Renal cortical epithelial cell (primary cell): ENCODE measurements around a stretch of chr7.

DNA sequence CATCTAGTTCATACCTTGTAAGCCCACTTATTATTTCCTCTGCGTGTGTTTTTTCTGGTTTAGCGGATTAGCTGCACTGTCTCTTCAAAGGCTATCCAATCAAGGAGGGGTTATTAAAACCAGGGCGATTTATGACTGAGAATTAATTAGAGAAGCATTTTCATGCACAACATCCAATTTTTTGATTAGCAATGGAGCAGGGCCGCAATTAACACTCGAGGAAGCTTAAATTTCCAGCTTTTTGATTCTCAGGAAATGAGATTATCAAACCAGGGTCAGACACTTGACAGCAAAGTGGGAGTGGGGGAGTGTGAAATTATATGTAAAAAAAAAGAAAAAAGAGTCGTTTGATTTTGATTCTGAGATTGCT, 249.0 kb downstream of the EXOC4 start:
- RRBS, result no CpG with 5 or more reads among the region's 6 CpGs

- RRBS, result no CpG with 5 or more reads among the region's 2 CpGs
These were observed 412.0 kb upstream of the LRGUK start for GRCh38 chr7:133715013-133715643.

DNA sequence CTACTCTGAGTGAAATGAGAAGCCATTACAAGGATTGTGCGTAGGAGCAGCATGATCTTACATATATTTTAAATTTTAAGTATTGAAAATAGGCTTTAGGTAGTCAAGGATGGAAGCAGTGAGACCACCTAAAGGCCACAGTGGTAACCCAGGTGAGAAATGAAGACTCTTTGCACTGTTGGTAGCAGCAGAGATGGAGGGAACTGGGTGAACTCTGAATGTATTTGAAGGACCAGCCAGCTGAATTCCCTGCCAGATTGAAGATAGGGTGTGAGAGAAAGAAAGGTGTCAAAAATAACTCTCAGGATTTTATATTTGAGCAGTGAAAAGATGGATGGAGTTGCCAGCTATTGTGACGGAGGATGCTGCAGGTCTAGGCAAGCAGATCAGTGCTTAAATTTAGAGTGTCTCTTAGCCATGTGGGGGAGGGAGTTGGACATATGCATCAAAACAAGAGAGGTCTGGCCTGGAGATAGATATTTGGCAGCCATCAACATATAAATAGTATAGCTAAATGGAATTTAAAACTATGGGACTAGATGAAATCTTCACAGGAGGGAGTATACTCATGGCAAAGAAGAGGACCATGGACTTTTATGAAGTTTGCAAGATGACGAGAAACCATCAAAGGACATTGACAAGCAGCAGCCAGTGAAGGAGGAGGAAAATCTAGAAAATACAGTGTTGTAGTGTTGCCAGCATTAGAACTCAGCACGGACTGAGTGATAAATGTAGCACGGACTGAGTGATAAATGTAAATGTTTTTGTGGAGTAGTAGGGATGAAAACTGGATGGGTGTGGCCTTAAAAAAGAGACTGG, 223.7 kb upstream of the LRGUK start:
- RRBS, result no CpG with 5 or more reads among the region's 5 CpGs

DNA sequence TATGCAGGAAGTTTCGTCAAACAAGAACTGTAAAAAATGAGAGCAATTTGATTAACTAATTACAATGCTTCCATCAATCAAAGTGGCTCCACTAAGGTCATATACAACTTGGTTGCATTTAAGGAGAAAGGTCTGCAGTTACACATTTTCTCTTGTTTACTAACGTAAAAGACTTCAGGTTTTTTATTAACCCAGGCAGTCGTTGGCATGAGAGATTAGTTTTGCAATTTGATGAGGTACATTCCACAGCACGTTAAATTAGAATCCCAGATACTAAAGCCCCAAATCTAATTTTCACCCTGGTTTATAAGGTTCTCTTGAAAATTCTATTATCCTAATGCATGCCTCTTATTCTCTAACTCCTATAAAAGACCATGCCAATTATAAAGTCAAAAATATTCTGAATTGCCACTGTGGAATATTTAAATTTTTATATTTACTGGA, 37.9 kb downstream of the SLC35B4 start:
- RRBS, result no CpG with 5 or more reads among the region's 4 CpGs

GRCh38 chr7:134353293-134353879, 36.7 kb upstream of the SLC35B4 start:
- RRBS, result no CpG with 5 or more reads among the region's 8 CpGs

- RRBS, result no CpG with 5 or more reads among the region's 17 CpGs
These were observed 27.2 kb downstream of the AKR1B1 start for GRCh38 chr7:134431642-134432236.

- RRBS, result no CpG with 5 or more reads among the region's 2 CpGs
These were observed 10.1 kb upstream of the AKR1B10 start for GRCh38 chr7:134517224-134517684.

DNA sequence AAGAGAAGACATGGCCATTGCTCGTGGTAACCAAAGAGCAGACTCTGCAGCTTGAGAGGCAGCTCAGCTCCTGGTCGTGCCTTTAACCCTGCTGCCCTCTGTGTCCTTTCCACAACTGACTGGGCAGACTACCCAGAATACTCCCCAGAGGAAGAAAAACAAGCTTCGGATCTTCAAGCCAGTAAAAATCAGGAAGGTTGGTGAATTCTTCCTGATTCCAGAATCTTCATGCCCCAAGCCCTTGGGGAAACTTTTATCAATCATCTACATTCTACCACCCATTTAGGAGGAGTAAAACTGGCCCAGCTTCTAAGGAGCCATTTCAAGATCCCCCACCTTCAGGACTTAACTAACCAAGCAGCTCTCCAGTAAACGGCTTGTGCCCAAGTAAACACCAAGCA, 5.3 kb downstream of the AKR1B15 start:
- RRBS, result no CpG with 5 or more reads among the region's 4 CpGs

GRCh38 chr7:134636031-134636574, 10.6 kb upstream of the BPGM start:
- RRBS, result no CpG with 5 or more reads among the region's 3 CpGs

GRCh38 chr7:134691920-134692506, 45.4 kb downstream of the BPGM start:
- RRBS, result no CpG with 5 or more reads among the region's 7 CpGs

GRCh38 chr7:134720024-134720428, 59.4 kb upstream of the CALD1 start:
- RRBS, result no CpG with 5 or more reads among the region's 4 CpGs

GRCh38 chr7:134836501-134837121, 57.2 kb downstream of the CALD1 start:
- RRBS, result no CpG with 5 or more reads among the region's 6 CpGs

DNA sequence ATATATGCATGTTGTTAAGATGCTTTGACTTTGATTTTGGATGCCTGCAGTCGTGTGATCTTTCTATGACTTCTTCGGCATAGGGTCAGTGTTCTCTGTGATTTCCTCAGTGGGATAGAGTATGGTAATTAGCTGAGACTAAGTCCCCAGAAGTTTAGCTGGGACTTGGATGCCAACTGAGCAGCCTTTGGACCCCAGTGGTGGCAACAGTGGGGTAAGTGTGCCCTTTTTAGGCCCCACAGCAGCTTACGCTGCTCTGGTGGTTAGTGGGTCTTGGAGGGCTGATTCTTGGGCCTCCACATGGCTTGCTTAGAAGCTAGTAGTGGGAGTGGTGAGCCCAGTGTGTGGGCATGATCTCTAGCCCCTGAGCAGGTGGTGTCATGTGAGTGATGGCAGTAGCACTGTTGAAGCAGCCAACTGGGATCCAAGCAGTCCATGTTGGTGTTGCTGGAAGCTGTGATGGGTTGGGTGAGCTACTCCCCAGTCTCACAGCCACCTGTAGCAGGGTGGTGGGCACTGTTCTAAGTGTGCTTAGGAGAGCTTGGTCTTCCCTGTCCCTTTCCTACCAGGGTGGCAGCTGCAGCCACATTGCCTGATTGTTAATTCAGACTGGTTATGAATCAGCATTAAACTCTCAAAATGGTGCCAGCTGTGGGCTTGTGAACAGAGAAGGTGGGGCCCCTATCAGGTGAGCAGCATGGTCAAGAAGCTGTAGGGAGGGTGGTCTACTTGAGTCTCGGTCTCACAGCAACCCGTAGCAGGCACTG, 9.6 kb downstream of the TMEM140 start:
- RRBS, result no CpG with 5 or more reads among the region's 5 CpGs

DNA sequence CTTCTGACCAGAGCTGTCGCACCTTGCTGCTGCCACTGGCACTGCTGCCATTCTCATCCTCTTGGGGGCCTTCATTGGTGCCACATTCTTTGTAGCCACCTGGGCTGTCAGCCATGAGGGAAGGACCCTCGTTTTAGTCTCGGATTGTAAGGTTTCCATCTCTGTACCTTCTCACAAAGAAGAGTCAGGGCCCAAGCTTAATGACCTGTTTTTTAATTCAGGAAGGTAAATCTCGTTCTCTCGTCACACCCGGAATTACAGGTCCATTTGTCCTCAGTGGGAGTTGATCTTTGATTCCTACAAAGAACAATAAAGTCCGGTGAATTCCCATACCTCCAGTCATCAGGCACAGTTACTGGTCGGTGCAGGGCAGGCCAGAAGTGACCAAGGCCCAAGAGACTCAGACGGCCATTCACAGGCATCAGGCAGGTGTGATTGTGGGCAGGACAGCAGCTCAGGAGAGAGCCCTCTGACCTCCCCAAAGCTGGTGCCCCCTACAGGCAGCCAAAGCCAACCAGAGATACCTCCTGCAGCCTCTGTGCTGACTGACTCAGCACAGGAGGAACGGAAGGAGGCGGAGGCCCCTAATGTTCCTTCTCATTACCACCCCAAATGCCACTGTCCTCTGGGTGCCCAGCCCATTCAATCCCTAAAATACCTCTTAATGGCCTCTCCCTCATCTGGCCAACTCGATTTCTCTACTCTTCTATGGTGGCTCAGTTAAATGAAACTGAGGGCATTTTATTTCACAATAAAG, 1.6 kb downstream of the CYREN start:
- RRBS, result 84% methylated on average over 2 of the region's 12 CpGs

- RRBS, result no CpG with 5 or more reads among the region's 5 CpGs
These were observed 20.4 kb downstream of the STRA8 start for GRCh38 chr7:135253868-135254547.

GRCh38 chr7:135291728-135292038, 58.0 kb downstream of the STRA8 start:
- RRBS, result no CpG with 5 or more reads among the region's 7 CpGs

GRCh38 chr7:135317593-135318122, 84.0 kb downstream of the STRA8 start:
- RRBS, result no CpG with 5 or more reads among the region's 12 CpGs

- RRBS, result no CpG with 5 or more reads among the region's 10 CpGs
These were observed 39.6 kb upstream of the STMP1 start for GRCh38 chr7:135622539-135623233.

DNA sequence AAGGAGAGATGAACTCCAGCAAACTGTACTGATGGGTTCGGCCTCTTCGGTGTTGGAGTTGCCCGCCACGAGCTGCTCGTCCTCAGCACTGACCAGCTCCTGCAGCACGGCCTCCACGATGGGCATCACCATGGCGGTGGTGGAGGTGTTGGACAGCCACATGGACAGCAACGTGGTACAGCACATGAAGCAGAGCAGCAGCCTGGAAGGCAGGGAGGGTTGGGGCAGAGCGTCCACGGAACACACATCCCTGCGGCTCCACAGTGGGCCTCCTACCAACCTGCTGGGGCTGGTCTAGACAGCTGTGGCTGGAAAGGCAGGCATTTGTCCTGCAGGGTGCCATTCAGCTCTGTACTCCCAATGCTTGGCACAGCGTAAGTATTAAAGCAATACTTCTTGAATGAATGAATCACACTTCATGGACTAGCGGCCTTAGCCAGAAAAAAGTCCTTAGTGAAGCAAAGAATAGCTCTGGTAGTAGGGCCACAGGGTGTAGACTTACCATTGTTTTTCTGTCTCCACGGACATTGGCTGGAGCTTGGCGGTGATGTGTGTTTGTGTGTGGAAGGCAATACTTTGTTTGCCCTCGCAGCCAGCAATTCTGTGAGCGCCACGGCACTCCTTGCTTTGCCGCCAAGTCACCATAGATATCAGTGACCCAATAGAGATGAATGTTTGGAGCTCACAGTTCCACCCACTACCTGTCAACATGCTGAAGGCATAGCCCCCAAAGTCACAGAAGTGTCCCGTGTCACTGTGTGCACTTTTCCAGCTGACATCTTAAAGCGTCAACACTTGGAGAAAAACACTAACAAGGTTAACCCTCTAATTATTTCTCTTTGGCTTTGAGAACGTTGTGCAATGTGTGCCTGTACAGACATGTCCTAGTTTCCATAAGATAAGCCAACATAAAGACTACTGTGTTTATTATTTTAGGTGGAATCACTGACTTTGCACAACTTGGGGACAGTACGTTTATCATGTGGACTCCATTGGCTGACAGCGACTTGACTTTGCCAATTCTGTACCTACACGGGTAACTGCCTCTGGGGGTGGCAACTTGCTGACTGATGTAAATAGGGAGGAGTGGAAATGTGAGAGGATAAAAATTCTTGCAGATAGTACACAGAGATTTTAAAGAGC, 21.5 kb downstream of the SLC13A4 start:
- RRBS, result no CpG with 5 or more reads among the region's 26 CpGs

- RRBS, result 83% methylated on average over 1 of the region's 16 CpGs
These were observed 9.5 kb upstream of the FAM180A start for GRCh38 chr7:135757741-135758919.